ENCODE data around the genes KCNH2 and ATG9B.

GRCh38 chr7:149706737-149706940 lies 8.1 kb upstream of the KRBA1 start:
- PRO-cap: no peak

DNA sequence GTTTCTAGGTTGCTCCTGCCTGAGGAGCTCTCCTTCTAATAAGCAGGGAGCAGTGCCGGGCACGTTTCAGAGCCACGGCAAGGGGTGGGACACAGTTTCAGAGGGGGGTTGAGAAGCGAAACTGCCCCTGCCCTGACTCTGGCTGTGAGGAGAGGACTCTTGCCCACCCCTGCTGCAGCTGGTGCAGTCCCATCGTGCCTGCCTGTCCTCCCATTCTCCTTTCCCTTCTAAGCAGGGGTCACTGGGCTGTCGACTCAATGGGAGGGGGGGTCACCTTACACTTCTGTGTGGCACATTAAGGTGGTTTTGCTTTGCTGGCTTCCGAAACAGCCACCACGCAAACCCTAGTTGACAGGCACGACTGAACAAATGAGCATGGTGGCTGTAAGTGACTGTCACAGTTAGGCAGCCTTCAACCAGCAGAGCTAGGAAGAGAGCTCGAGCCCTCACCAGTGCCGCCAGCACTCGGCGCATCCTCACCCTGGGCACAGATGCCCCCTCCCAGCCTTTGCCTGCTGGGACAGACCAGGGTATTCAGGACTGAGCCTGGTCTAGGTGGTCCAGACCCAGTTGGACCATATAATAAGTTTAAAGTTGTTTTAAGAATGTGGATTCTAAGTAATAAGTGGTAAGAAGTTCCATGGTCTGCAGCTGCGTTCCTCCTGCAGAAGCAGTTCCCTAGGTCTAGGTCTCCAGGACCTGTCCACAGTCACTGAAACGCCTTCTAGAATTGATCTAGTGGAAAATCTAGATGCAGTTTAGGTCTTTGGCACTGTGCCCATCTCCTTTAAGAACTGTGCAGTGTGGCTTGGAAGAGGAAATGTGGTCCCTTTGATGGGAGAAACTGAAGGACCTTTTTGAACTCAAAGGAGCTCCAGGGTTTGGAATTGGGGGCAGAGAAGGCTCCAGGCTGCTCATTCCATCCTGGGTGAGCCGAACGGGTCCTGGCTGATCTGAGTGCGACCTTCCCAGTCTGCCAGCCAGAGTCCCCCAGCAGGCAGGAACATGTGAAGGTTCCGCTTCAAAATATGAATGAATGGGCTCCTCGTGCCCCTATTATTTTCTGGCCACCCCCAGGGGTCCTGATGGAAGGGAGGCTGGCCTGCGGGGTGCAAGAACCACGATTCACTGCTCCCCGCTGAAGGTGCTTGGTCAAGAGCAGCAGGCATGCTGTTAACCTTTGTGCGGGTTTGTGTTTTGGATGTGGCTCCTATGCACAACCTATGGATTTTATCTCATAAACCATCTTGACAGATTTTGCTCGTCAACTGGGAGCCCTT lies 21.5 kb downstream of the KRBA1 start:
- PRO-cap: no peak

GRCh38 chr7:149882684-149883239 lies 9.0 kb downstream of the ATP6V0E2 start:
- PRO-cap: no peak

DNA sequence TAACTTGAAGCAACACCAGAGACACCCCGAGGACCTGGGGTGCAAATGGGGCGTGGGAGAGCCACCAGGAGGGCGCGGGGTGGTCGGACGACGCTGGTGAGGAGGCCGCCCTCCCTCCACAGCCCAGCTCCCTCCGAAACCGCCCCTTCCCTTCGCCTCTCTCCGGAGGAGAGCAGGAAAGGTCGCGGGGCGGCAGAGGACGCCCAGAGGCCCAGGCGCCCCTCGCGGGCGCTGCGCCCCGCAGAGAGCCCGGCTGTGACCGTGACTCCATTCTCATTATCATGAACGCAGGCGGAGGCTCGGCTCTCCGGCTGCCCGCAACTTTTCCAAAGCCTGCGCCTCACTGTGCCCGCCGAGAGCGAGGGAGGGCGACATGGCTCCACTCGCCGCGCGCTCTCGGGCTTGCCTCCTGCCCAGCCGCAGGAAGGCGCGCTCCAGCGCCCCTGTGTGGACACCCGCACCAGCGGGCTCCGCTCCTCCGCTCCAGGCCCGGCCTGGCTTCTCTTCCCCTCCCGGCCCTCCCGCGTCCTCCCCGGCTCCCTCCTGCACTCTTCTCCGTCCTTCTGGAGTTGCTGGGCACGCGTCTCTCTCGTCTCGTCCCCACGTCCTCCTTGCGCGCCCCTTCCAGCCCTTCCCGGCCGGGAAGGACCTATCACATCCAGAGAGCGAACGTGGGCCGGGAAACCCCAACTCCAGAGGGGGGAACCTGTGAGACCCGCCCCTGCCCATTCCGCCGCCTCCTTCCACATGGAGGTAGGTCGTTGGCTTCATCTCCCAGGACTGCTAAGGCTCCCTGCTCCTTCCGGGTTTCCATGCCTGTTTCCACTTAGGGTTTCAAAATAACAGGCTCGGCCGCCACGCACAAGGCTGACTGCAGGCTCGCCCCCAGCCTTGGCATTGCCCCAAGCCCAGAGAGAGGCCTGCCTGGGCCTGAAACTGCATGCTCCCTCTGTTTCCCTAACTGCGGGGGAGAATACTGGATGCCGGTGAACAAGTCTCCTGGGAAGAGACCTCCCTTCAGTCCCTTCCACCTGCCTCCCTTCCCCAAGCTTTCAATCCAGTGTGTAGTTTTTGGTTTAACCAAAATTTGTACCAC lies 175.3 kb downstream of the ATP6V0E2 start:
- PRO-cap: no peak

GRCh38 chr7:150234834-150235345 lies 88.3 kb upstream of the LRRC61 start:
- PRO-cap: no peak

- PRO-cap: no peak
Observed at GRCh38 chr7:150337035-150338292, 4.0 kb downstream of the RARRES2 start.

- PRO-cap: no peak
Observed at GRCh38 chr7:150375838-150377047, 2.9 kb upstream of the ZNF775 start.

DNA sequence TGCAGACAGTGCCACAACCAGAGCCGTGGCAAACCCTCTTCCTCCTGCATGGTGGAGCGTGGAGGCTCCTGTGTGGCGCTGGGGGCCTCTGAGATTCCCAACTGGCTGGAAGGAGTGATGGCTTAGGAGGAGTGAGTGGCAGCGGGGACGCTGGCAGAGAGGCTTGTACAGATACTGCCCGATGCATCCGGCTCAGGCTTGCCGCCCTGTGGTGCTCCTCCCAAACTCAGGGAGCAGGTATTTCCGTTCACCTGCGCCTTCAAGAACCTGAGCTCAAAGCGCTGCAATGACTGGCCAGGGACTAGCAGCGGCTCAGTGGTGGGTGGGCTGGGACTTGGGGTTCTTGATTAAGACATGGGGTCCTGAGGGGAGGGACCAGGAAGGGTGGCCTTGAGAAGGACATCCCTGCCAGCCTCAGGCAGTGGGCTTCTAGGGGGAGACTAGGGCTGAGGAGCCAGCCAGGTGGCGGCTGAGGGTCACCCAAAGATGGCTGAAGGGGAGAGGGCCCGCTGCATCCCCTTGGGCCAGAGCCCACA lies 3.0 kb downstream of the ZNF775 start:
- PRO-cap: no peak

GRCh38 chr7:150383717-150384454 lies 4.8 kb downstream of the ZNF775 start:
- PRO-cap: unidirectional peak, plus-strand start at chr7:150384200

DNA sequence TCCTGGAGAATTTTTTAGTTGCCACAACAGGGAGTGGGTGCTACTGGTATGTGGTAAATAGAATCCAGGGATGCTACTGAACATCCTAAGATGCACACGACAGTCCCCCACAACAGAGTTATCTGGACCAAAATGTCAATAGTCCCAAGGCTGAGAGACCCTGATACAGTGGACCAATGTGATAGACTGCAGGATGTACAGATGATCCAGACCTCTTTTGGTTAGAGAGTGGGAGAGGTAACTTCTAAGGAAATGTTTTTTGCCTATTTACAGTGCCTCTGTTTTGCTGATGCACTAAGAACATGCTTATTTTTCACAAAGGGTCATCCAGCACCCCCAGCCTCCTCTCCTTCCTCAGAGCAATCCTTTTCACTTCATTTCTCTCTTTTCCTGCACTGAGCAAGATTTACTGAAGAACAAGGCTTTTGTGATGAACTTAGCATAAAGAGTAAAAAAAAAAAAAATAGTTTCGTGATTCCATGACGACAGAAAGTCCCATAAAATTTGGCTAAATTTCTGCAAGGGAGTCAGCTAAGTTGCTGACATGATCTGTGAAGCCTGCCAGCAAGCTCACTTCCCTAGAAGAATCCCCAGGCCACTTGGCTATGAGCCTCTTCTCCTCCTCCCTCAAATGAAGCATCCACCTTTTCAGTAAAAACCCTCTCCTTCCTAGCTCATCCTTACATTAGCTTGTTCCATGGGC lies 30.6 kb downstream of the GIMAP8 start:
- PRO-cap: no peak

GRCh38 chr7:150629060-150630105 lies 2.8 kb downstream of the GIMAP6 start:
- PRO-cap: no peak

DNA sequence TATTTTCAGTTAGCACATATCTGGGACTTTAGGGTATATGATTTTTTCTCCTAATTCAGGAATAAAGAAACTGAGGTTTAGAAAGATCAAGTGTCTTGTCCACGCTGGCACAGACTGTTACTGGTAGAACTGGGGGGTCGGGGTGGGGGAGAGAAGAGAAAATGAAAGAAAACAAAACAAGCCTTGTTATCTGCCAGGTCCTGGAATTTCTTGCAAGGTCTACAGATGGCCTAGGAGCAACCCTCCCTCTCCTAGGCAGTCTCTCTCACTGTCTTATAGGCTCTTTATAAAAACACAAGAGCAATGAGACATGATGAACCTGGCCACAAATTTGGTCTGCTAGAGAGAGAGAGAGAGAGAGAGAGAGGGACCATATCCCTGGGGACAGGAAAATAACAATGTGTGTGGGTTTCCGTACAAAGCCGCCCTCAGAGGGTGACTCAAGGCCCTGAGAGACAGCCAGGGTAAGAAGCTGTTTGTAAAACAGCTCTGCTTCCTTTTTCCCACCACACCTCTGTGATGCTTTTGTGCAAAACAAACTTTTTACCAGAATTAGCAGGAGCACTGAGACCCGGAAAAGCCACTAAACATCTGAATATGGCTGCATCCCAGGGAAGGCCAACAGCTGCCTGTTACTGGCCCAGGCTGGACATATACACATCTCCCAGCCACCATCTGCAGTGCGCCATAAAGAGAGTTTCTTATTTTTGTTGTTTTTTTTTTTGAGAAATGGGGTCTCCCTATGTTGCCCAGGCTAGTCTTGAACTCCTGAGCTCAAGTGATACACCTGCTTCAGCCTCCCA lies 18.3 kb downstream of the GIMAP5 start:
- PRO-cap: no peak

DNA sequence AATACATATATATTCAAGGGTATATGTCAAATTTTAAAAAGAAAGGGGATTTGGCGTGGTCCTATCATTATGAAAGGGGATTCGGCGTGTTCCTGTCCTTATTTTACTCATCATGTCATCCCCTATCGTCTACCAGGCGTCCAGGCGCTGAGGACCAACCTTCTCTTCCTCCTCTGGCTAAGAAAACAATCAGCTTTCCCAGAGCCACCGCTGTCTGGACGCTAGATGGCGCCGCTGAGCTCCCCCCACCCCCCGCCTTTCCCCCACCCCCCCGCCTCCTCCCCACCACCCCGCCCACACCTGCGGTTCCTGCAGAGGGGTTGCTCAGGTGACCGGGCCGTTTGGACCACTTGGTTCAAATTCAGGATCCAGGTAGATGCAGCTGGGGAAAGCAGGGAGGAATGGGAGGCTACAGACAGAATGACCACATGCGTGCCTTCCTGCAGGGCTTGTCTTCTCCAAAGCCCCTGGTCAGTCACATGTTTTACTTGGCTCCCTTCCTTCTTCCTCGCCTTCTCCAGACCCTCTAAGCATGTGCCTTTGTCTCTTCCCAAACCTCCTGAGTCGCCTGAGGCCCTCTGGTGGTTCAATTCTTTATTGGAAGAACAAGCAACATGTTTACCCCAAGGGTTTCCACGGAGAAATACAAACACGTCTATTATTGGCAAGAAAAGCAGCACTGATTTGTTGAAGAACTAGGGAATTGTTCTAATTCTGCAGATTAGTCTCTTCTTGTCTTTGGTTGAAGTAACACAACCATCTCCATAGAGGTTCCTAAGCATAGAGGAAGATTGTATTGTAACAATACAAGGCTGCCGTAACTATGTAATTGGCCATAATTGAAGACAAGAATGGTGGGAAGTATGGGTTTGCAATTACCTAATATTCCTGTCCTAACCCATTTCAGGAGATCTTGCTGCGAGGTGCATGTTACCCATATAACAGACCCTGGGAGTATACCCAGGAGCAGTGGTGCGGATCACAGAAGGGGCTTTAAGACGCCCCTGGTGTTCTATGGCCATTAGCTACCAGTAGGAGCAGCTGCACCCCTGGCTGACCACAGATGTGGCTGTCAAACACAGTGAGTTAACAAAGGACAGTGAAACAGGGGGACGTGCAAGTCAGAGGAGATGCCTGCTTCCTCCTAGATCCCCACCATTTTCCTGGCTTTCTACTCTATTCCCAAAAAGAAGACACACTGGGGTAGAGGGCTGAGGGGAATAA lies 24.8 kb downstream of the AOC1 start:
- PRO-cap: no peak

DNA sequence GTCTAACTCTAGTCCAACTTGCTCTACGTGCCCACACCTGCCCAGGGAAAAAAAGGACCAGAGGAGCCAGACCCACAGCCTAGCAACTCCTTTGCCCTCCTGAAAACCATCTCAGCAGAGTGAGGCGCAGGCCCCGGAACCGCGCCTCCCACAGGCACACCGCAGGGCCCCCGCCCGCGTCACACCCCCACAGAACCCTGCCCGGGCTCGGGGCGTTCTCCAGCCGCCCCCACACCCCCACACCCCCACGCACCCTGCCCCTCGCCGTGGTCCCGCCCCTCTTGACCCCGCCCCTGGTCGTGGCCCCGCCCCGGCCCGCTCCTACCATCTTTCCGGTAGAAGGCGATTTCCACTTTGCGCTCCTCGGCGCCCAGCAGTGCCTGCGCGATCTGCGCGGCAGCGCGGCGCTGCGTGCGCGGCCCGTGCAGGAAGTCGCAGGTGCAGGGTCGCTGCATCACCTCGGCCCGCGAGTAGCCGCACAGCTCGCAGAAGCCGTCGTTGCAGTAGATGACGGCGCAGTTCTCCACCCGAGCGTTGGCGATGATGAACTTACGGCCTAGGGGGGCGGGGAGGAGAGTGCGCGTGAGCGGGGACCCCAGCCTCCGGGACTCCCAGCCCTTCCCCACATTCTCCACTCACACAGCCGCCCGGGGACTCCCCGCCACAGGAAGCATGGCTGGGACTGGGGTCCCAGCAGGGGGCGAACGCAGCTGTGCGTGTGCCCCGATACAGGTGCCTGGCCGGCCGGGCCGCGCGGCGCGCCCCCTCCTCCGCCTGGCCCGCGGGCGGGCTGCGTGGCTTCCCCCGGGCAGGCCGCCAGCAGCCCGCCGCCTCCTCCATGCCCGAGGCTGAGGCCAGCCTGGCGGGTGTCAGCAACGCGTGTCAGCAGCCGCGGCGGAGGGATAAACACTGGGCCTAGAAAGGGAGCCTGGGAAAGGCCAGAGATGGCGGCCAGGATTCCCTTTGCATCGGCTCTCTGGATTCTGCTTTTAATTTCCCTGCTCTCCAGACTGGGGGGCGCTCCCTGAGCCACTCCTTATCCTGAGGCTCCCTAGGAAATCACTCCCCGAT lies 3.4 kb downstream of the KCNH2 start:
- PRO-cap: no peak

DNA sequence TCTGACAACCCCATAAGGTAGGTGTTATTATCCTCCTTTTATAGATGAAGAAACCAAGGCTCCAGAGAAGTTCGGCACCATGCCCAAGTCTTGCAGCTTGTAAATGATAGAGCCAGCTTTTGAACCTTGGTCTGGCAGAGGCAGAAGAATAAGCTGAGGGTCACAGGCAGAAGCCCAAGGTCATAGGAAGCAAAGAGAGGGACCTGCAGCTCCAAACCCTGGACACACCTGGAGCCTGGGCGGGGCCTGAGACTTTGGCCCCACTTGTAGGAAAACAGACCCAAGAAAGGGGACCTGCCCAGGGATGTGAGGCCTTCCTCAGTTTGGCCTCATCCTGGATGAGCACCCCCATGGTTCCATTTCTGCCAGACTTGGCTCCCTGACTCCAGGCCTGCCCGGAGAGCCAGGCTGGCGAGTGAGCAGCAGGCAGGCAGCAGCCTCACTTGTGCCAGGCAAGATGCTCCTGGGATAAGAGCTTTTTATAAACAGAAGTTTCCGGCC lies 2.5 kb downstream of the KCNH2 start:
- PRO-cap: no peak

DNA sequence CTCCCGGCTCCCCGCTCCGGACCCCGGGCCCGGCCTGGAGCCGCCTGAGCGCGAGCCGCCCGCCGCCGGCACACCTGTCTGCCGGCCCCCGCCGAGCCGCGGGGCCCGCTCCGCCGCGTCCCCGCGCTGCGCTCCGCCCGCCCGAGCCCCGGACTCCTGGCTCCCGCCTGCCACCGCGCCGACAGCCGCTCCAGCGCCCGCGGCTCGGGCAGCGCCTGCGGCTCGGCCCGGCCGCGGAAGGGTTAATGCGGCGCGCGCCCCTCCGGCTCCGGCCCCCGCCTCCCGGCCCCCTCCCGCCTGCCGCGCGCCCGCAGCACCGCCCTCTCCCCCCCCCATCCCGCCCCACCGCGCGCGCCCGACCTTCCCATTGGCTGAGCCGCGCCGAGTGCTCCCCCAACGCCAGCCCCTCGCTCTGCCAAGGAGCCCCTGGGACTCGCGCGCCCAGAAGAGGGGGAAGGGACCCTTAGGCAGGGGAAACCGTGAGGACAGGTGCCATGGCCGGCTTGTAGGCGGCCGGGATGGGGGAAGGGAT lies at the start of gene KCNH2:
Gene KCNH2 (minus strand): TSS at position 244 of the 532 bp plus-strand sequence.
- PRO-cap: no peak

- PRO-cap: no peak
Observed at GRCh38 chr7:151013425-151014040, 10.8 kb downstream of the ATG9B start.

GRCh38 chr7:151015535-151016038 lies 8.7 kb downstream of the ATG9B start:
- PRO-cap: no peak

DNA sequence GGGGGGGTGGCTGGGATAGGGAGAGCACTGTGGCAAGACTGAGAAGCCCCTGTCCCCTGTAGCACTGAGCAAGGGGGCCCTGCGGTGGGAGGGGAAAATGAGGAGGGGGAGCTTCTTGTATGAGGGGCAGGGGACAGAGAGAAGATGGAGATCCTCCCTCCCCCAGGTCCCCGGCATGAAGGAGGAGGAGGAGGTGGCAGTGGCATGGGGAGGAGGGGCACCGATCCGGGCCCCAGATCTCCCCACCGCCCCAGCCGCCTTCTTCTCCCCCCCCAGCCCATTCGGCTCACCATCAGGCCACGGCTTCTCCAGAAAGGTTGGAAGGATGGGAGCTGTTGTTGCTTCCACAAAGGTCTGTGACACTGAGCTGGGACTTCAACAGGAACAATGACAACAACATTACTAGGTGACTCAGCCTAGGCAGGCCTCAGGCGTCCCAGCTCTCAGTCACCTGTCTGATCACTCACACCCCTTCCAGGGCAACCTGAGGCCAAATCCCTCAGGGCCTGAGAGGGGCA lies at the start of gene ATG9B:
Gene ATG9B (minus strand): TSS at position 364 of the 518 bp plus-strand sequence.
- PRO-cap: no peak

- PRO-cap: no peak
Observed at GRCh38 chr7:151036922-151037436, 8.7 kb downstream of the ABCB8 start.

Measured in penis (tissue), 1 donor.